Measurements from ENCODE around the gene ZNF608.

DNA sequence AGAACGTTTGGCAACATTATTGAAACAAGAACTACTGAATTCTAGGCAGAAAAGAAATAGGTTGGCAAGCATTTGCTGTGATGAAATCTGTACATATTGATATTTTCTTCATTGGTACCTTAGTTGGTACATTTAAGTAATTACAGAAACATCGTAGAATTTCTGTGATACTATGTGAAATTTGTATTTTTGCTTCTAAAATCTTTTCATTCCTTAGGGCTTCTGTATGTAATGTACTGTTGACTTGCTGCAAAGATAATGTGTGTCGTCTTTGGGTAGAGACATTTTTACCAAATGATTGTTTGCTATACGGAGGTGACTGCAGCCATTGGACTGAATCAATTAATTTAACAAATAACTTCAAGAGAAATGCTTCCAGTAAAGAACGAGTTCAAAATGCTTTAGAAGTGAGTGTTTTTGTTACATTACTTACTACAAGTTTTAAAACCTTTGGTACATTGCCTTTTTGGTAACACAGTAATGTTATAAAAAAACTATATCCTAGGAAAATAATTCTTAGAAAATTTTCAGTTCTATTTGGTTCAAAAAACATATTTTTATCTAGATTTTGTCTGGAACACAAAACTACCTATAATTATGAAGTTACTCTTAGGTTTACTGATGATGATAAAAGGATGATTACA lies 47.8 kb downstream of the DMXL1 start:
- PRO-cap, 3 experiments: no peak in any of the 3 experiments
- RRBS: no CpG with 5 or more reads among the region's 5 CpGs

DNA sequence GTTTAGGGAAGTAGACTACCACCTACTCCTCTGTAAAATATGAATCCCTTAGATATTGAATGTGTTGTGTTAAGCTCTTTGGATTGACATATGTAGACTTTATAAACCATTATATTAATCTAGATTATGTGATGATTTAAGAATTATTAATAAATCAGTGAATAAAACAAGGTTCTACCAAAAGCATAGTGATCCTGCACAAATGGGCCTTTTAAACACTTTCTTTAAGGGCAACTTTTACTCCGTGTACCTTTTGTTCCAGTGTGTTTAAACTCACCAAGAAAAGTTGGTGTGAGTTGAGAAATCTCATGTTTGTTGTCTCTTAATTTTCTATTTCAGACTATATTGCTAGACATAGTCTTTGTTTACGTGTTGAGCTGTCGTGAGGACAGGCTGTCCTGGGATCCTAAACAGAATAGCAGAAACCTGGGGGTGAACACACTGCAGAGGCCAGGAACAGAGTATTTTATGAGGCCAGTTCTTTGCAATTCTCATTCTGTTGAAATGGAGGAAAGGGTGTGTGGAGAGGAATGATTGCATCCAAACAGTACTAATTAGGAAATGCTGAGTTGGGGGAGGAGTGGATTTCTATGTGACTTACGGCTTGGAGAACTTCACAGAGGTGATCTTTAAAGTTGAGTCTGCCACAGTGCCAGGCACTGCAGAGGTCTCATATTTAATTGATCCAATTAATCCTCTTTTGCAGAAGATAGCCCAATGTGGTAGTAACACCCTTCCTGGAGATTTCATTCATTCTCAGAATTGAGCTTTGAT lies 84.9 kb upstream of the TNFAIP8 start:
- PRO-cap, 3 experiments: no peak in any of the 3 experiments
- RRBS: no CpG with 5 or more reads among the region's 4 CpGs

GRCh38 chr5:119302717-119303897 lies 52.7 kb upstream of the TNFAIP8 start:
- PRO-cap, 3 experiments: no peak in any of the 3 experiments
- RRBS: no CpG with 5 or more reads among the region's 6 CpGs

GRCh38 chr5:122187418-122187703 lies 27.4 kb downstream of the ENSG00000250803 start:
- PRO-cap, 3 experiments: no peak in any of the 3 experiments
- RRBS: no CpG with 5 or more reads among the region's 1 CpG

- PRO-cap, 3 experiments: peak in 2 of 3 experiments; most common minus-strand start chr5:122312788 (in 2)
- RRBS: no CpG with 5 or more reads among the region's 46 CpGs
Observed at GRCh38 chr5:122312383-122313643, 776 bp downstream of the SNCAIP start.

DNA sequence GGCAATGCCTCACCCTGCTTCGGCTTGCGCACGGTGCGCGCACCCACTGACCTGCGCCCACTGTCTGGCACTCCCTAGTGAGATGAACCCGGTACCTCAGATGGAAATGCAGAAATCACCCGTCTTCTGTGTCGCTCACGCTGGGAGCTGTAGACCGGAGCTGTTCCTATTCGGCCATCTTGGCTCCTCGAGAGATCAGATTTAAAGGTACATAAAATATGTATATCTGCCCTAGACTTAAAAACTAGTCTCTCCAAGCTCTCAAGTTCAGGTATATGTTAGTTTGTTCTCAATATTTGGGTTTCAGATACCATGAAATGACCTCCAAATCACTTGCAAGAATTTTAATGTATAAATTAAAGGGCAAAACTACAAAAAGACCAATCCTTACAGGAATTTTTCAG lies 71.3 kb downstream of the SNCAIP start:
- PRO-cap, 3 experiments: no peak in any of the 3 experiments
- RRBS: no CpG with 5 or more reads among the region's 13 CpGs

DNA sequence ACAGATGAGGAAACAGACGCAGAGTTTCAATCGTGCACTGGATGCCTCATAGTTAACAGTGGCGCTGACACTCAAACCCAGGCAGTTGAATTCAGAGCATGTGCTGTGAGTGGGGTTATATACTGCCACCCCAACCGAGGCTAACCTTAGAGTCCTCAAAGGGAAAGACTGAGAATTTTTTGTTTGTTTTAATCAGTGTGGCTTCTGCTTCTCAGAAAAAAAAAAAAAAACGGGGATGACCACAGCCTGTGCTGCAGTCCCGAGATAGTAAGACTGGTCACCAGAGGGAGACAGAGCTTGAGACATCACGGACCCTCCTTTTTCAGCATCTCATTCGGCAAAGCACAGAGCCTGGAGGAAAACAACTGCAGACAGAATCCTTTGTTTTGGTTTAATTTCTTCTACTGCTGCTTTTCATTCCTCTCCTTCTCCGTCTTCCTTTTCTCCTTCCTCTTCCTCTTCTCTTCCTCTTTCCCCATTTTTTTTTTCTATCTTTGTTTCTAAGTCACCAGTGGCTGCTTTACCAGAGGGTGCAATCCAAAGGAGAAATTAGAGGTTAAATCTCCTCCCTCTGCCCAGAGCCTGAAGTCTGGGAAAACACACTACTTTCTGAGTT lies 188.7 kb downstream of the SNCAIP start:
- PRO-cap, 3 experiments: no peak in any of the 3 experiments
- RRBS: no CpG with 5 or more reads among the region's 9 CpGs

DNA sequence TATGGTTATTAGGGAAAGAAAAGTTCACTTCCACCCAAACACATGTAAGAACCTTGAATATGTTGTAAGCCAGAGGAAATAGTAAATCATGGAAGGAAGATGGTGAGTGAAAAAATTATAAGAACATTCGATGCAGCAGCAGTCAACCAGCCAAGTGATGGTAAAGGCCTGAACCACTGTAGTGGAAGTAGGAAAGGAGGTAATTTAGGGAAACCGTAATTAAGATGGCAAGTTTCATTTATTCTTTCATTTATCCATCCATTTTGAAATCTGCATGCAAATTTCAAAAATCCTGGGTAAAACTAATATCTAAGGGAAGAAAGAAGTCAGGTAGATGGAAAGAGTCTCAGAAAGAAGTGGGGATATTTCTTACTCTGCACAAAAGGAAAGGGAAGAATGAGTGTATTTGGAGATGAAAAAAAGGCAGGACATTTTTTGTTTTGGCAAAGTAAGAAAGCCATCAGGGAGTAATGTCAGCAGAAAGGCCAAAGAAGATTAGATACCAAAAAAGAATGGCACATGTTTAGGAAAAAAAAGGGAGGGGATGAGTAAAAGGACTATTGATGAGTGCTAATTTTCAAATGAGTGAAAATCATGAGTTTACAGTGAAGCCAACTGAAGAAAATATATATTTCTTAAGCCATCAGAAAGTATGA lies 8.9 kb upstream of the SNX24 start:
- PRO-cap, 3 experiments: no peak in any of the 3 experiments
- RRBS: no CpG with 5 or more reads among the region's 2 CpGs

GRCh38 chr5:122978131-122978583 lies 58.4 kb downstream of the PPIC start:
- PRO-cap, 3 experiments: no peak in any of the 3 experiments
- RRBS: no CpG with 5 or more reads among the region's 2 CpGs

GRCh38 chr5:123019622-123020024 lies 16.9 kb downstream of the PPIC start:
- PRO-cap, 3 experiments: no peak in any of the 3 experiments
- RRBS: no CpG with 5 or more reads among the region's 2 CpGs

DNA sequence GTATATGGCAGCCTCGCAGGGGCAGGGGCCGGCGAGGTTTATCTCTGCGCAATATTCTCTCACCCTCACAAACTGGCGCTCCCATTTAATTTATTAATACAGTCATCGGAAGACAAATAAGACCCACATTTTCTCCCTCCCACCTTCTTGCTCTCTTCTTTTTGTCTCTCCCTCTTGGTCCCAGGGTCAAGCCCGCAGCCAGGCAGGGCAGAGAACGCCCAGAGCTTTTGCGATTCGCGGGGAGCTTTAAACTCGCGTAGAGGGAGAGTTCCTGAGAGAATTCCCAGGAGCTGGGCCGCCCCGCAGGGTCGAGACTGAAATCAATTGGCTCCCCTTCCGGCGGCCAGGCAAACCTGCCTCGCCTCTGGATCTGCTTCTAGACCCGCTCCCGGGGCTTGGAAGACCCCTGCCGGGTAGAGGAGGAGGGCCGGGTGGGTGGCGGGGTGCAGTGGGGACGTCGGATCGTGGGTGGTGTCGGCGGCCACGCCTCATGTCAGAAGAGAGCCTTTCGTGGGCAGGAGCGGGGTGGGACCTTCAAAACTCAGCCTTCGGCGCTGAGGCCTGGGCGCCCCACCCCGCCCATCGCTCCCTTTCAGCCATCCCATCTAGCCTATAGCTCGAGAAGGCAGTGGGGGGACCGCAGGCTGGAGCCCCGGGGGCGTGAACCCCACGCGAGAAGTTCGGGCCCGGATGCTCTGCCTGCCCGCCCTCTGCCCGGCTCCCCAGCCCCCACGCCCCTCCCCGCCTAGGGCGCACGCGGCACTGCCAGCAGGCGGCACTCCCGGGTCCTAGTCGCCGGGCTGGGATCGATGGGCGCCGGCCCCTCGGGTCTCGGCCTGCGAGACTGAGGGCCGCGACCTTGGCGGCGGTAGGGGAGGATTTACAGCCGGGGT lies 6.0 kb downstream of the PRDM6 start:
- PRO-cap, 3 experiments: no peak in any of the 3 experiments
- RRBS: 21% methylated on average over 21 of the region's 67 CpGs

DNA sequence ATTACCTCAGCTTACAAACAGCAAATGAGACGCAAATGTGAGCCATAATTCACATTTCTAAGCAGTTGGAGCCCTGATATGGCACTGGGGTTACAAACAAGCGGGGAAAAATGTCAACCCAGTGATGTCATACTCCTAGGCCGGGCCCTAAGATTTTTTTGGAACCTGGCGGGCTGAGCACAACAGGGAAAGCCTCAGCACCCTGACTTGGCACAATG lies 476 bp upstream of the CSNK1G3 start:
- PRO-cap, 3 experiments: no peak in any of the 3 experiments
- RRBS: no CpG with 5 or more reads among the region's 4 CpGs

DNA sequence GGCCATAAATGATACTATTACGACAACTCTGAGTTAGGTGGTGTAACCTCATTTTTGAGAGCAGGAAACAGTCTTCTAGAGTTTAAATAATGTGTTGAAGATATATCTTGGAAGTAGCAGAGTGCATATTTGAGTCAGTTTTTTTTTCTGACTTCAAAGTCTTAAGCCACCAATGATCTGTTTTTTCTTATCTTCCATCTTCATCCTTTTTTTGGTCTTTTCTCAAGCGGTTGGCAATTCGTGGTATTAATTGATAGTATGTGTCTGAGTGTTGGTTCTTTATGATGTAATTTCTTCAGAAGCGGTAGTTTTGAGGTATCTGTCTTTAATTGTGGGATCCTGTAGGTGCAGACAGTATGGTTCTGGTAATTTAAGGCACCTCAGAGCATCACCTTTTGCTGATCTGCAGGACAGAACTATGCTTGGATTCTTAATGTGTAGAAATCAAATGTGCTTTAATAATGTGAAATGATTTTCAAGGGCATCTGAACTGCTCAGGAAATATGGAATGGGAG lies 3.9 kb downstream of the CSNK1G3 start:
- PRO-cap, 3 experiments: no peak in any of the 3 experiments
- RRBS: no CpG with 5 or more reads among the region's 4 CpGs

DNA sequence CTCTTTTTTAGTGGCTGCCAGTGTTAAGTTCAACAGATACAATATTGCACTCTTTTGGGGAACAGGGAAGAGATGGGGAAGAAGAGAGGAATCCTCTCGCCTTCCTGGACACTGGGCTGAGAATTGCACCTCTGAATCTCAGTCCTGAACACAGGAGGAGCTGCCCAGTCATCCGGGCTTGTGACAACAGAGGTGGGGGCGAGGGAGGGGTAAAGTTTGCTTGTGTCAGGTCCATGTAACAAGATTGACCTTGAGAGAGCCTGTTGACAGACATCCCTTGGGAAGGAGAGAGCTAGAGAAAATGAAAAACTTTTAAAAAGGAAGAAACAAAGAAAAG lies 363.5 kb downstream of the CSNK1G3 start:
- PRO-cap, 3 experiments: no peak in any of the 3 experiments
- RRBS: no CpG with 5 or more reads among the region's 3 CpGs

GRCh38 chr5:124343438-124343933 lies 403.0 kb downstream of the ZNF608 start:
- PRO-cap, 3 experiments: no peak in any of the 3 experiments
- RRBS: no CpG with 5 or more reads among the region's 5 CpGs

DNA sequence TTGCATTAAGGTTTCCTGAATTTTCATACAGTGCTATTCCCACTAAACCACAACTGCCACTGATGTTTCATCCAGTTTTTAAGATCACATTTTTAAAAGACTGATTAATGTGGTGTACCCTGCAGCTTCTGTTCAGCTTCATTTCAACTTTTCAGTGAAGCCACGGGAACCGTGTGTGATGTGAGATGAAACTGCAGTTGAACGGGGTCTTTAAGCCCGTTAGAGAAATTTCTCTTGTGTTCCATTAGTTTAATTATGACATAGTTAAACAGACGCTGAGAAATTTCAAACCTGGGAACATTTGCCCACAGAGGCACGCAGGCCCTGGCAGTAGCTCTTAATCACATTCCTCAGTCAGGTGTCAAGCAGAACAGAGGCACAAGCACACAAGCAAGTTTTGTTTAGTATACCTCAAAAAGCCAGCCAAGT lies 147.1 kb downstream of the ZNF608 start:
- PRO-cap, 3 experiments: no peak in any of the 3 experiments
- RRBS: no CpG with 5 or more reads among the region's 6 CpGs

- PRO-cap, 3 experiments: no peak in any of the 3 experiments
- RRBS: no CpG with 5 or more reads among the region's 3 CpGs
Observed at GRCh38 chr5:124599743-124600286, 146.6 kb downstream of the ZNF608 start.

DNA sequence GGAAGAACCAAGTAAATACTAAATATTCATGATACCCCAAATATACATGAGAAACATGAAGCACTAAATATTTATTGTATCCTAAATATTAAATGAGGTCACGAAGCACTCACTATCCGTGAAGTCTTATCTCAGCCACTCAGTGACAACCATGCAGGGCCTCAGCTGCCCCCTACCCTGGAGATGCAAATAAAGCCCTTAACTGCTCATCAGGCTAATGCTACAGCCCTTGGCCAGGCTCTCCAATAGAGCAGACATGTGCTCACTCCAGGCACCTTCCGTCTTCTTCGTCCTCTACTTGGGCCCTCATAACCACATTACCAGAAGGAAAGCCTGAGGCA lies 121.2 kb downstream of the ZNF608 start:
- PRO-cap, 3 experiments: no peak in any of the 3 experiments
- RRBS: no CpG with 5 or more reads among the region's 4 CpGs

- PRO-cap, 3 experiments: peak in 3 of 3 experiments; most common plus-strand start chr5:124746861 (in 3); most common minus-strand start chr5:124746580 (in 1)
- RRBS: no CpG with 5 or more reads among the region's 15 CpGs
Observed at GRCh38 chr5:124746187-124746937, at the start of gene ZNF608. Gene ZNF608 (minus strand): TSS chr5:124746639.

GRCh38 chr5:126043994-126044699 lies 379.1 kb upstream of the GRAMD2B start:
- PRO-cap, 3 experiments: no peak in any of the 3 experiments
- RRBS: no CpG with 5 or more reads among the region's 7 CpGs